ENCODE measurements around the gene LYST.

- PRO-cap: no peak
CAGE:
- cytosol, long polyA plus RNA: no peak
- long polyA plus RNA: no peak
- nucleus, long polyA plus RNA: no peak
Observed at GRCh38 chr1:234760351-234760730, 150.4 kb upstream of the IRF2BP2 start.

- PRO-cap: no peak
CAGE:
- cytosol, long polyA plus RNA: no peak
- long polyA plus RNA: no peak
- nucleus, long polyA plus RNA: no peak
Observed at GRCh38 chr1:234856576-234857304, 246.8 kb upstream of the IRF2BP2 start.

DNA sequence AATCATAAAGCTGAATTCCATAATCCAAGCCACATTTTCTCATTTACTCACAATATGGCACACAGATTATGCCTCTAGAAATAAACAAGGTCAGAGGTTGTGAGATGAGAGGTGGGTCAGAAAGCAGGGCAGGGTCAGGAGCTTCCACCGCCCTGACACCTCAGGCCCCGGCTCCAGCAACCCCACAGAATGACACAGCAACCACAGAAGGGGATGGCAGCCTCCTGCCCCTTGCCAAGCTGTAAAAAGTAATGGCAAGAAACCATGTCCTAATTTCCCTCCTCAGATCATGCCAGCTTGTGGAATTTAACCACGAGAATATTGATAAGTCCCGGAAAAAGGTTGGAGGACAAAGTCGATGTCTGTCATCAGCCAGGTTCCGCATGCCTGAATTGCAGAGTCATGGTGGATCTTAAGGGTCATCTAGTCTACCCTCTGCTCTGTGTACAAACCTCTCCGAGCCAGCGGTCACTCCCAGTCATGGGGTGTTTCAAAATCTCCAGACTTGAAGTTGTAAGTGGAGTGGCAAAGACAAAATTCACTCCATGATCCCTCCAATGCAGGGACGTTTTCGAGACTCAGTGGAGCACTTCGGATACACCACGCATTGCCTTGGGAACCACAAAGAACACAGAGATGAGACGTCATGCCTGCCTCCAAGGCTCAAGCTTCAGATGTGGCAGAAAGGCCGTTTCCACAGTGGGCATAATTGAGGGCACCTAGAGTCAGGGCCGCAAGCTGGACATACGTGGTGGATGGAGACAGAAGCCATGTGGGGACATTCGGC lies 254.1 kb downstream of the TOMM20 start:
- PRO-cap: no peak
CAGE:
- cytosol, long polyA plus RNA: no peak
- long polyA plus RNA: no peak
- nucleus, long polyA plus RNA: no peak

DNA sequence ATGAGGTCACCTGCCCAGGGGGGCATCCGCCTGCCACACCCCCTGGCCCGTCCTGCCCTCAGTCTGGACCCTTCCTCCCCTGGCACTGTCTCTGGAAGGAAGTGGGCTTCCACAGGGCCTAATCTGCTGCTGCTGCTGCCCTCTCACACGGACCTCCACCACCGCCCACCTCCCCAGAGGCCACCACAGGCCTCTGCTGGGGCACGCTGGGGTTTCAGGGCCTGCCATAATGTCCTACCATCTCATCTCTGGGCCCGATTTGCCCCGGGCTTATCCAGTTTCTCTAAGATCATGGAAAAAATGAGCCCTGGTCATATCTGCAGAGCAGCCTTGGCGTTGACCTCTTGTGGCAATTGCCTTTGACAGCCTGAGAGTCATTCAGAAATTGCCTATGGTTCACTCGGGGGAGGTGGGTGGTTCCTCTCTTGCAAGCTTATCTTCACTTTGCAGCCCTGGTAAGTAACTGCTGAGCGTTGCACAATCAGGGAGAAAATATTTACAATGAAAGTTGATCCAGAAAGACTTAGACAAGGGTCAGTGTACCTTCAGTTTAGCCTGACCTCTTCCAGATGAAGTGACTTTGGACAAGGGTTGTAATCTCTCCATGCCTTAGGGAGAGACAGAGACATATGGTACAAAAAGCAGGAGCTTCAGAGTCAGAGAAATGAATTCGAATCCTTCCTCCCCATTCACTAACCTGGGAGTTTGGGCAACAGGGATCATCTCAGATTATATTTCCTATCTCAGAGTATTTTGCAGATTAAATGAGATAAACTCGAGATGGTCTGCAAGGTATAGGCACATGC lies 252.4 kb downstream of the TOMM20 start:
- PRO-cap: no peak
CAGE:
- cytosol, long polyA plus RNA: no peak
- long polyA plus RNA: no peak
- nucleus, long polyA plus RNA: no peak

- PRO-cap: no peak
CAGE:
- cytosol, long polyA plus RNA: no peak
- long polyA plus RNA: no peak
- nucleus, long polyA plus RNA: no peak
Observed at GRCh38 chr1:234907745-234908451, 220.7 kb downstream of the TOMM20 start.

- PRO-cap: no peak
CAGE:
- cytosol, long polyA plus RNA: no peak
- long polyA plus RNA: no peak
- nucleus, long polyA plus RNA: no peak
Observed at GRCh38 chr1:234989888-234990653, 138.6 kb downstream of the TOMM20 start.

- PRO-cap: no peak
CAGE:
- cytosol, long polyA plus RNA: no peak
- long polyA plus RNA: no peak
- nucleus, long polyA plus RNA: no peak
Observed at GRCh38 chr1:234997776-234998933, 130.5 kb downstream of the TOMM20 start.

DNA sequence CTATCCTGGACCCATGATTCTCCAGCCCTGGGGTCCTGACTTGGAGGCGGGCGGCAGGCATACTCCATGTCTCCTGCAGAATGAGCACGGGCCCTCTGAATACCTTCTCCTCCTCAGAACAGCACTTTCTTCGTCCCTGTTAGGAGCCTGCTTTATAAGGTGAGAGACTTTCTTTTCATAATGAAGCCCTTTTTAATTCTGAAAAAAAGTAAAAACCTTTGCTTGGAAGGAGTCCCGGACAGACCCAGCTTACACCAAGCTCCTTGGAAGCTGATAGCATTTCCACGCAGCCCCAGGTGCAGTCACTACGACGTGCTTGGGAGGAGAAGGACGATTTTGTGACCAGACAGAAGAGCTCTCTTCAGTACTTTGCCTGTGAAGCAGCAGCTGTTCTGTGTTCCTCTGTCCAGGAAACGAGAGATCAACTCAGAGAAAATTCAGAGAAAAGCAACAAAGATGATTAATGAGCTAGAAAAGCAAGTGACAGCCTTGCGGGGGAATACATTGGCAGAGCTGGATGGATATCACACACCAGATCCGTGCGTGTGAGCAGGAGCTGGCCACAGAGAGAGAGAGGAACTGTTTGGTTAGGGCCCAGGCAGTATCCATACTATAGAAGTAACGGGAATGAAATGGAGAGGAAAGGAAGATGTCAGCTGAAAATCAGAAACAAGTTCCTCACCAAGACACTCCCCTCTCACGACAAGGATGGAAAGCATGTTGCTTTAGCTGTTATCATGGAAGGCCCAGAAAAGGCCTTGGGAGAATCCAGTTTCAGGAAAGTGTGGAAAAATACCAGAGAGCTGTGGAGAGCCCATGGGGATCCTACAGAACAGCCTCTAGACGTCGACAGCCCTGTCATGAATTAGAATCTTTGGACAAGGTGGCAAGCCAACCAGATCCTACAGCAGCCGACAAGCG lies 106.3 kb downstream of the TOMM20 start:
- PRO-cap: no peak
CAGE:
- cytosol, long polyA plus RNA: no peak
- long polyA plus RNA: no peak
- nucleus, long polyA plus RNA: no peak

GRCh38 chr1:235023026-235023376 lies 105.6 kb downstream of the TOMM20 start:
- PRO-cap: no peak
CAGE:
- cytosol, long polyA plus RNA: no peak
- long polyA plus RNA: no peak
- nucleus, long polyA plus RNA: no peak

- PRO-cap: no peak
CAGE:
- cytosol, long polyA plus RNA: no peak
- long polyA plus RNA: no peak
- nucleus, long polyA plus RNA: no peak
Observed at GRCh38 chr1:235131538-235132048, 3.0 kb upstream of the TOMM20 start.

DNA sequence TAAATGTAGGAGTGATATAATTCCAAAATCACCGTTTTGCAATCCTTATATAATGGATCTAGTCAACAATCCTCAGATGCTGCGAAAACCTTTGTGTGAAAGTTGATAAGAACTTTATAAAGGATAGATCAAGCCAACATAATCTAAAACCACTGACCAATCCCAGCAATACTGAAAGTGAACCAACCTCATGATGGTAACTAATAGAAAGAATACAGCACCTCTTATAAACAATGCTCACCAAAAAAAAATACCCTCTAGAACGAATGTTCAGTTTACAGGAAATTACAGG lies 30.6 kb downstream of the ARID4B start:
- PRO-cap: no peak
CAGE:
- cytosol, long polyA plus RNA: no peak
- long polyA plus RNA: no peak
- nucleus, long polyA plus RNA: no peak

DNA sequence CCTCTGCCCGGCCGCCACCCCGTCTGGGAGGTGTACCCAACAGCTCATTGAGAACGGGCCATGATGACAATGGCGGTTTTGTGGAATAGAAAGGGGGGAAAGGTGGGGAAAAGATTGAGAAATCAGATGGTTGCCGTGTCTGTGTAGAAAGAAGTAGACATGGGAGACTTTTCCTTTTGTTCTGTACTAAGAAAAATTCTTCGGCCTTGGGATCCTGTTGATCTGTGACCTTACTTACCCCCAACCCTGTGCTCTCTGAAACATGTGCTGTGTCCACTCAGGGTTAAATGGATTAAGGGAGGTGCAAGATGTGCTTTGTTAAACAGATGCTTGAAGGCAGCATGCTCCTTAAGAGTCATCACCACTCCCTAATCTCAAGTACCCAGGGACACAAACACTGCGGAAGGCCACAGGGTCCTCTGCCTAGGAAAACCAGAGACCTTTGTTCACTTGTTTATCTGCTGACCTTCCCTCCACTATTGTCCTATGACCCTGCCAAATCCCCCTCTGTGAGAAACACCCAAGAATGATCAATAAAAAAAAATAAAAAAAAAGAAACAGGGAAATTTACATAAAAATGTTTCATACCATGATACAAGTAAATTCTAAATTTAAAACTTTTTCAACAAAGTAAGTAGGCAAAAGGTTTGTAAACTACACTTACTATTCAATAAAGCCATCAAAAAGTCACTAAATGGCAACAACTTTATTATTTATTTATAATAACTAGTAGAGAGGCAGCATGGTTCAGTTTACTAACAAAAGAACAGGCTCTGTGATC lies 18.1 kb downstream of the ARID4B start:
- PRO-cap: no peak
CAGE:
- cytosol, long polyA plus RNA: no peak
- long polyA plus RNA: no peak
- nucleus, long polyA plus RNA: no peak

- PRO-cap: no peak
CAGE:
- cytosol, long polyA plus RNA: no peak
- long polyA plus RNA: no peak
- nucleus, long polyA plus RNA: no peak
Observed at GRCh38 chr1:235326944-235327764, 825 bp downstream of the ARID4B start.

GRCh38 chr1:235489556-235490367 lies 14.5 kb downstream of the B3GALNT2 start:
- PRO-cap: no peak
CAGE:
- cytosol, long polyA plus RNA: no peak
- long polyA plus RNA: no peak
- nucleus, long polyA plus RNA: no peak

GRCh38 chr1:235866159-235867081 lies at the start of gene LYST:
Gene LYST (minus strand): TSS chr1:235866906.
- PRO-cap: bidirectional peak, plus-strand start at chr1:235867119, minus-strand start at chr1:235866905
CAGE:
- cytosol, long polyA plus RNA: no peak
- long polyA plus RNA: no peak
- nucleus, long polyA plus RNA: no peak

- PRO-cap: no peak
CAGE:
- cytosol, long polyA plus RNA: no peak
- long polyA plus RNA: no peak
- nucleus, long polyA plus RNA: no peak
Observed at GRCh38 chr1:235945765-235946695, 79.3 kb upstream of the LYST start.

GRCh38 chr1:236039521-236040056 lies 25.3 kb downstream of the NID1 start:
- PRO-cap: no peak
CAGE:
- cytosol, long polyA plus RNA: no peak
- long polyA plus RNA: no peak
- nucleus, long polyA plus RNA: no peak

- PRO-cap: no peak
CAGE:
- cytosol, long polyA plus RNA: no peak
- long polyA plus RNA: no peak
- nucleus, long polyA plus RNA: no peak
Observed at GRCh38 chr1:236064623-236064994, 281 bp downstream of the NID1 start.

DNA sequence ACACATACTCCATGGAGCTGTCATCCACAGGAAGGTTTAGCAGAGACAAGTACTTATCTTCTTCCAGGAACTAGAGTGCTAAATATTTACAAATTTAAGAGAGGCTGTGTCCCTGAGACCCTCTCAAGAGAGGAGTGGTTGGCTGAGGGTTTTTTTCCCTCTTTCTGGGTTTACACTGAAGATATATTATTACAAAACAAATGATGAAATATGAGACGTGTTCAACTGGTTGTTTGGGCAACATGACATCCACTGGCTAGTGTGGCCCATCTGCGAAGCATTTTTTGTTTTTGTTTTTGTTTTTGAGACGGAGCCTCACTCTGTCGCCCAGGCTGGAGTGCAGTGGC lies 25.9 kb upstream of the NID1 start:
- PRO-cap: no peak
CAGE:
- cytosol, long polyA plus RNA: no peak
- long polyA plus RNA: no peak
- nucleus, long polyA plus RNA: no peak

GRCh38 chr1:236120071-236120454 lies 22.3 kb upstream of the GPR137B start:
- PRO-cap: no peak
CAGE:
- cytosol, long polyA plus RNA: no peak
- long polyA plus RNA: no peak
- nucleus, long polyA plus RNA: no peak

All from A549 (cell line).